Skeletal muscle satellite cell (primary cell): ENCODE measurements around a stretch of chr18.

- CAGE, long polyA plus RNA = no peak
Observed at GRCh38 chr18:22282313-22283070, 113.1 kb downstream of the GATA6 start.

DNA sequence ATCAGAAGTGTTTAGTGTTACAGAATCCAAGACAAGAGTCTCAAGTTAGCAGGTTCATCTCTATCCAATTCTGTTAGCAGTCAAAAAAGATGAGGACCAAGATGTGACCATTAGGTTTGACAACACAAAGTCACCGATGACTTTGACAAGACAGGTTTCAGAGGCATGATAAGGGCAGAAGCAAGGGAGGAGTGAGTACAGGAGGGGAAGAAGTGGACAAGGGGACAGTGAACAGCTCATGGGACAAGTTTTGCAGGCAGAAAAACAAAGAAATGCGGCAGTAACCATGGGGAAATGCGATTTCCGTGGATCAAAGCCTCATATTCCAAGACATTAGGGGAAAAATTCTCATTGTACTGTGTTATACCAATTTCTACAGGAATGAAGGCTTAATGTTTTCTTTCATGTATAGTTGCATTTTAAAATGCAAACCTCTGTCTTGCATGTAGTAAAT lies 109.1 kb downstream of the CTAGE1 start:
- CAGE, long polyA plus RNA = no peak

DNA sequence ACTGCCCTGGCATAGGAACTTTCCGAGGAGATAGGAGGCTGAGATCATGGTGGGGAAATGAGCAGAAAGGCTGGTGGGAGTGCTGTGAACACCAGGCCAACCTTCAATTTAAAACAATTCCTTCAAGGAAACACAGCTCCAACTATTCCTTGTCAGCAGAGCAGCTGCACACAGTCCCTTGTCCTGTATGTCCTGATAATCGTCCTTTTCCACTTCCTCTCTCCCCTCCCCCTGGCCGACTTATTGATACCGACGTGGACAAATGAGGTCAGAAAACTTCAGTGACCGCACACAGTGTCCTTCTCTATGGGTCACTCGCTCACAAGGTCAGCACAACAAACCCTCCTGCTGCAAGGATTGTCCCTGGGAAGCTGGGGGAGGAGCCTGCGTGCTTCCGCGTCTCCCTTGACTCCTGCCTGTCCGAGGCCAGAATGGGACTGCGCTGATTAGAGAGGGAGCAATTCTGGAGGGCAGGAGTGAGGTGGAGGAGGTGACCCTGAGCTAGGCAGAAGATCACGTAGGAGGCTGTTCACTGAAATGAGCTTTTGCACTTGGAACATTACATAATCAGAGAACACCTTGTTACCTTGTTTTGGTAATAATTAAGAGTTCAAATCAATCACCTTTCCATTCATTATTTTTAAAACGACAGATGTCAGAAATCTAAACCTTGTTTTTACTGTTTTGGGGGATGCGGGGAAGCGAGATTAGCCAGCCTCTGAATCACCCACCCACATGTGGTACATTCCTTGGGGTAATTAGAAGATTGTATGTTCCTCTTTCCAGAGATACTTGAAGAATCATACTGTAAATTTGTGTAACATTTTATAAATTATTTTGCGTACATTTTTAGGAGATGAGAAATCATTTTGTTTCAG lies 70.7 kb downstream of the CTAGE1 start:
- CAGE, long polyA plus RNA = no peak

DNA sequence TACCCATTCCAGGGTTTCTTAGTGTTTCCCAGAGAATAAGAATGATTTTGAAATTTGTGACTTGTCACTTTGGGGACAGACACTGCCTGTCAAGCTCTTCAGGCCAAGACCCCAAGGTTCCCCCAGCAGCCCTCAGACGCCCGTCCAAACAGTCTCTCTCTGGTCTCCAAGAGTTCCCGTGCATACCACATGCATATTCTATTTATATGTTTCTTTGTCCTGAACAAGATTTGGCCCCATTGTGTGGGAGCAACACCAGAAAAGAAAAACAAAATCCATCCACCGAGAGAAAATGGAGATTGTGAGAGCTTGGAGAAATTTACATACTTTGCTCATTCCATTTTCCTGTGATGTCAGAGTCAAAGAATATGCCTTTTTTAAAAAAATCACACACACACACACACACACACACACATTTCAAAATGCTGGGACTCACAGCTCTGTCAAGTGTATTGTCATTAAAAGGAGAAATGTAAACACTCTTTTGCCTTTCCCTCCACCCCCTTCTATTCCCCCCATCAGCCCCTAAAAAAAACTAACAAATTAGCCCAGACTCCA lies 52.3 kb upstream of the CTAGE1 start:
- CAGE, long polyA plus RNA = no peak

DNA sequence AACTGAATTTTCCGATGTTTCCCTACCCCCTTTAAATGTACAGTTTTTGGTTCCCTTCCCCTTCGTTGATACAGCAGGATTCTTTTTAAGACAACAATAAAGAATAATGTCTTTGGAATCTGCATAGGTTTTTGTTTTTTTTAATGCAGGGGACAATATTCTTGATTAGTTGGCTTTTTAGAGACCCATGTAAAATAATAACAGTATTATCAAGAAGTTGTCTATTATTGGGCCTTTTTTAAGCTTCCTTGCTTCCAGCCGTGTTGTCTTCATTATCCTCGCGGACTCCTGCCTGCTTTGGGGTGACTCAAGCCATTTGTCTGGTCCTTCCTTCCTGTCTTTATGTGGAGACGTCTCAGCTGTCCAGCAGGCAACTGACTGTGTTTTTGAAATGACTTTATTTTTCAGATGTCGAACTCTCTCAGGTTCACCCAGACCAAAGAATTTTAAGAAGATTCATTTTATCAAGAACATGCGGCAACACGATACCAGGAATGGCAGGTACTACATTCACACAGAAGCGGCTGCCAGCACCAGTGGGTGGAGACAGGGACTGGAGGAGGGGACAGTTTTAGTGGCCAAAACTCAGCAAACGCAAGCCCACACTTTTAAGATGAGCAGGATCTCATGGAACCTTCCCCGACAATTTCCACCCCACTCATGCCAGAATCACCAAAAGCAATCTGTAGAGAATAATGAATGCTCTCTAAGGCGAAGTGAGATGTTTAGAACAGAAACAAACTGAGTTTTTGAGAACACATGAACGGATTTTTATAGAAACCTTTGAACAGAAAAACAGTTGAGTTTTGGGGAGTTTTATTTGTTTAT lies 59.0 kb downstream of the CABLES1 start:
- CAGE, long polyA plus RNA = no peak

- CAGE, long polyA plus RNA = no peak
Observed at GRCh38 chr18:23260195-23261043, 125.1 kb downstream of the CABLES1 start.

- CAGE, long polyA plus RNA = no peak
Observed at GRCh38 chr18:23452657-23452958, 479 bp upstream of the RIOK3 start.

- CAGE, long polyA plus RNA = no peak
Observed at GRCh38 chr18:23518719-23519445, 15.6 kb downstream of the RMC1 start.

- CAGE, long polyA plus RNA = no peak
Observed at GRCh38 chr18:23528539-23529739, 25.6 kb downstream of the RMC1 start.

GRCh38 chr18:23532894-23533735 lies 29.8 kb downstream of the RMC1 start:
- CAGE, long polyA plus RNA = no peak

GRCh38 chr18:23535362-23535703 lies 32.0 kb downstream of the RMC1 start:
- CAGE, long polyA plus RNA = no peak

DNA sequence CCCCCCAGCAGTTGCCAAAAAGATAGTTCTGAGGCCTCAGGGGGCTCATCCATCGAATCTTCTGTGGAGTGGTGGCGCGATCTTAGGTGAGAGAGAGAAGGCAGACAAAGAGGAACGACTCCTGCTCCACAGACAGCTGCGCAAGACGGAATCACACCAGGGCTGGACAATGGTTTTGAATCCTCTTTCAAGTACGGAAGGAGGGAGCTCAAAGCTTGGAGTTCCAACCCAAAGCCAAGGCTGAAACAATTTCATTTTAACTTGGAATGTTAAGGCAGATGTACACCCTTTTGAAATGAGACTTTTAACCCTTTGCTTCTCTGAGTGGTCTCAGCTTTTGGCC lies 68.2 kb downstream of the LAMA3 start:
- CAGE, long polyA plus RNA = no peak

DNA sequence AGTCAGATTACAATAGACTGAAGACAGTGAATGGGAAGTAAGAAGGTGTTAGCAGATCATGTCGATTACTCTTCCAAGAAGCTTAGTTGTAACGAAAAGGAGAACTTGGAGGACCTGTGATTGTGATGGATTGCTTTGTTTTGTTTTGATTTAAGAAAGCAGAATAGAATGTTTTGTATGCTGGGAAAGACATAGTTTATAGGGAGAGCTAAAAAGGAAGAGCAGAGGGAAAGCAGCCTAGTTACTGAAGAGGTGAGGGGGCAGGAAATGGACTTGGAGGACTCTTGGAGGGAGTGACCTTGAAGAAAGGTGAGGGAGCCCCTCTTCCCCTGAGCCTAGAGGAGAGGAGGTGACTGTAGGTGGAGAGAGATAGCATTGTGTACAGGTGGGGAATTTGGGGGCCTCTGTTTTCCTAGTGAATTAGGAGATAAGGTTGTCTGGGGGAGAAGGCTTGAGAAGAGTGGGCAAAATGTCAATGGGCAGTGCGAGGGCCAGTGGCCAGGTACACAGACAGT lies 49.1 kb upstream of the TTC39C start:
- CAGE, long polyA plus RNA = no peak

- CAGE, long polyA plus RNA = no peak
Observed at GRCh38 chr18:23998765-23999241, 15.8 kb upstream of the TTC39C start.

DNA sequence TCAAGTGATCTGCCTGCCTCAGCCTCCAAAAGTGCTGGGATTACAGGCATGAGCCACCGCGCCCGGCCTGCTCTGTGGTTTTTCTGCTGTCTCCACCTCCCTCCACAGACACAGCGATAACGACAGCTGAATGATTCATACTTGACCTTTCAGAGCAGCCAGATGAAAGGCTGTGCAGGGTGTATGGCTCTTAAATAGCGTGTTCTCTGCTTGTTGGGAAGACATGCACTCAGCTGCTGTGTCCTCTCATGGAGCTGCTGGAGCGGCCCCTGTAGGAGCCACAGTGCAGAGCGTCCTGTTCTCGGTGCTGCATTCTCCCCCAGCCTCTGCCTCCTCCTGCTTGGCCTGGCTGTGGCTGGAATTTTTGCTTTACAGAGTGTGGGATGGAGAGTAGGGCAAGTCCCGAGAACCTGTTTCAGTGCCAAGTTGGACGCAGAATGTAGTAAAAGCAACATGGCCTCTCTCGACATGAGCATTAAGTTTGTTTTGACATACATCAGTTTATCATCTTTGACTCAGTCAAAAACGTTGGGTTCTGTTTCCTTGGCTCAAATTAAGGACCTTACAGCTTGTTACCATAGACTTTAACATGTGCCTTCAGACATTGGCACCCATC lies 61.8 kb downstream of the TTC39C start:
- CAGE, long polyA plus RNA = no peak

DNA sequence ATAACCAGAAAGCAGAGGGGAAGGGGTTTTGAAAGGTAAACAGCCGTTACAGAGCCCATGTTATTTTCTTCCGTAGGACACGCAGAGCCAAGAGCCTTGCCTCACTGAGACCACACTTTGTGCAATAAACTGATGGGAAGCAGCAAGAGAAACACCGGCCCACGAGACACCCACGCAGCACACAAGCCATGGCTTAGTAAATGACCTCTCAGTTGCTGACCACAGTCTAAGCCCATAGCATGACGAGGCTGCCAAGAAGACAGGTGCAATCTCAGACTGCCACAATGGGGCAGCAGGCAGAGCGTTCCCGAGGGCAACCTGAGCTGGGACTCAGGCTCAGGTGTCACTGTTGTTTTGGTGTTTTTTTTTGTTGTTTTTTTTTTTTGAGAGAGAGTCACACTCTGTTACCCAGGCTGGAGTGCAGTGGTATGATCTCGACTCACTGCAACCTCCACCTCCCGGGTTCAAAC lies 59.7 kb downstream of the CABYR start:
- CAGE, long polyA plus RNA = no peak

- CAGE, long polyA plus RNA = no peak
Observed at GRCh38 chr18:24199567-24200072, 60.8 kb downstream of the CABYR start.

DNA sequence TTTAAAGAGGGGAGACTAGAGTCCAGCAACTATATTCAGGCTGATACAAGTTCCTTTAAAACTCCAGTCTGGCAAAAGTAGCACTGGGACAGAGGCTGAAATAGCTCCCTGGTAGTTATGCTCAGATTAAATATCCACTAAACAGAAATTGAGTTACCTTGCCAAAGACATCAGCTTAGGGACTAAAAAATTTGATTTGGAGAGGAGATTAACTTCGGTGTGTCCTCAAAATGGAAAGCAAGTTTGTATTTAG lies 127.2 kb downstream of the OSBPL1A start:
- CAGE, long polyA plus RNA = no peak

DNA sequence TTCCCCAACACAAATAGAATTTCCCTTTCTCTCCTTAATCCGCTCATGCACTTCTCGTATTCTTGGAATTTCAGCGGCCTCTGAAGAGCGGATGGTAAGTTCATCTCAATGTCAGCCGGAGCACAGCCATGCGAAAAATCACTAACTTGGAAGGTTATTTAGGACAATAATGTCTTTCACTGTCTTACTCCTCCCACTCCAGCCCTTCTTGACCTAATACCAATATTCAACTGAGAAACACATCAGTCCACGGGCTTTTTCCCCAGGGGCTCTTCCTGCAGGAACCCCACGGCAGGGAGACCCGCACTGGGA lies 126.6 kb downstream of the OSBPL1A start:
- CAGE, long polyA plus RNA = no peak

DNA sequence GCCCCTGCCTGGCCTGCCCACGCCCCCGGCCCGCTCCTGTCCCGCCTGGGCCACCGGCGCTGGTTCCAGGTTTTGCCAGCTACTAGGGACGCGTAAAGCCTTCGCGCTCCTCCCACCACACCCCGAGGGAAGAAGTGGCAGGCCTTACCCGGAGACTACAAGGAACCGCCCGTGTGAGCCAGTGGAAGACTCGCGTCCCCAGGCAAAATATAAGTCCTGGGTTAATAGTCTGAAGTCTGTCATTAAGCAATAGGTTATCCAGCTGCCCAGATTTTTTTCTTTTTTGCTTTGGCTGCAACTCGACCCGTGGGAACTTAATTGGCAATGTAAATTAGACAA lies 297 bp upstream of the OSBPL1A start:
- CAGE, long polyA plus RNA = no peak